Cerebral cortex (tissue), 2 donors: ENCODE measurements around a stretch of chr12.

DNA sequence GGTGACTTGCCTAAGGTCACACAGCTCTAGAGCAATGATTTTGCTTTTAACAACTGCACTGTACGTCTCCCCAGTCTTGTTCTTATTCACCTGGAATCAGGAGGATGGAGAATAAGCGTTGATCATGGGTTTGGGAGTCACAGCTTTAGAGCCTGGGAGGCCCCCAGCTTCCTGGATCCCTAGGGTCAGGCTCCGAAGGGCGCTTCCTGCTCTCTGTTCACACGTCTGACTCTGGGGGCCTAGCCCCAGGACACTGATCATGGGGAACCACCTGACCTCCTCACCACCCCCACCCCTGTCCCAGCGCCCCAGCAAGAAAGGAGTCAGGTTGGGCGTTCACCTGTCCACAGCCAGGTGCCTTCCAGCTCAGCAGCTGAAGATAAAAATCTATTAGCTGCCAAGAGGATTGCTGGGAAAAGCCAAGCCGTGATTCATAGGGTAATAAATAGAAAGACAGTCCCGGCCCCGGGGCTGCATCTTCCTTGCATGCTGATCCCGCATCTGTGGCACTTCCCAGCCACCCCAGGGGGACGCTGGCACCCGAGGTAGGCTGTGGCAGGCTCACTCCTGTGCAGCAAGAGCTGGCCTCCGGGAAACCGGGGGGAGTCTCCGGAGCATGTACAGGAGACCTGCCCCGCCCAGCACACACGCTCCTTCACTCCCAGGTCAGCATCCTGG is 70.1 kb upstream of the NCOR2 start:
- PRO-cap, 2 experiments, result no peak in any of the 2 experiments

DNA sequence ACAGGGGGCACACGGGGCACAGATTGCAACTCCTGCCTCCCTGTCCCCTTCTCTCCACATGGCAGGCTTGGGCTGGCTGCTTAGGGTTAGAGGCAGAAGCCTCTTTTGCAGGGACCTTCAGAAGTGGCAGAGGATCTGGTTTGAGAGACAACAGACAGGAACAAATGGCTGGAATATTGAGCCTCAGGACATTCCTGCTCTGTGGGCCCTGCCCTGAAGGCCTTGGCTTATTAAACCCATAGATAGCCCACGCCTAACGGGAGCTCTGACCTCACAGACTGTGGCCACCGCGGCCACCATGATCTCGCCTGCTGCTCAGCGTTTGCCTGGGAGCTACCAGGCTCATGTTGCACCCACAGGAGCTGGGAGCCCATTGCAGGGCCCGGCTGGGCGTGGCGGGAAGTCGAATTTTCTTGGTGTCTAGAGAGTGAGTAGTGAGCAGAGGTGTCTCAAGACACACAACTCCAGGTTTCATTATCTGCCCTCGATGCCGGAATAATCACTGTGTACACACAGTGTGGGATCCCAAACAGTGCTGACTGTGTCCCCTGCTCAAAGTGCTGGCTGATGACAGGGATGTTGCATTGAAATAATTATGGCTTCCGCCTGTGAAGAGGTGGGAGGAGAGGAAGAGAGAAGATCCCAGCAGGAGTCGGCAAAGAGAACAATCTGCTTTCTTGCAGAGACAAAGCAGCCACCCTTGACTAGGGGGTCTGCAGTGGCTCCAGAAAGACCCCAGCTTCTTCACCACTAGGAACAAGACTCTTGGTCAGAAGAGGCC is 148.1 kb upstream of the NCOR2 start:
- PRO-cap, 2 experiments, result no peak in any of the 2 experiments

- PRO-cap, 2 experiments, result no peak in any of the 2 experiments
Observed at GRCh38 chr12:124735642-124736357, 127.9 kb downstream of the SCARB1 start.

GRCh38 chr12:124766732-124767160 is 96.9 kb downstream of the SCARB1 start:
- PRO-cap, 2 experiments, result no peak in any of the 2 experiments

DNA sequence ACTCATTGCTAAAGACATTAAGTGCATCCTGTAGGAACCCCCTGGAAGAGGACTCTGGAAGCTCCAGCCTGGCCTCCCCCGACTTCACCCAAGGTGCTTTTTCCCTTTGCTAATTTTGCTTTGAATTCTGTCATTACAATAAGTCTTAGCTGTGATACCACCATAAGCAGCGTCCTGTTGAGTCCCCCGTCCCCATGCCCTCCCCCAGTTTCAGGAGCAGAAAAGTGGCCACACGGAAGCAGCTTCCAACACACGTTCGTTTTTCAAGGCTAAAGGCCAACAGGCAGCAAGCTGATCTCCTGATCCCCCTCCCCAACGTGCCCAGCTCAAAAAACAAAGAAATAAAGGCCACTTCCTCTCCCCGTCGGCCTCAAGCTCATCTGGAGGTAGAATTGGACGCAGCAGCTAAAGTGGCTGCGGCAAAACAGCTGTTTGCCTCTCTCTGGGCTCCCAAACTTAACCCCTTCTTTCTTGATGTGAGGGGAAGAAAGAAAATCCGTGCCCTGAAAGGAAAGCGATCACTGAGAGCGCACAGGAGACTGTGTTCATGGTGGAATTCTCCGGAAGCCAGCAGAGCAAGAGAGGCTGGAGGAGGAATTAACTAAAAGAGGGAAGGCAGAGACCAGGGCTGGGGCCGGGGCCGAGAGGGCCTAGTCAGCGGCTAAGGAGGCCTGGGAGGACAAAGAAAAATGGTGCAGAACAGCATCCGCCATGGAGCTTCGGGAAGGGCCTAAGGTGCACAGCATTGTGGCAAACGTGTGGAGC is 66.3 kb downstream of the SCARB1 start:
- PRO-cap, 2 experiments, result no peak in any of the 2 experiments

DNA sequence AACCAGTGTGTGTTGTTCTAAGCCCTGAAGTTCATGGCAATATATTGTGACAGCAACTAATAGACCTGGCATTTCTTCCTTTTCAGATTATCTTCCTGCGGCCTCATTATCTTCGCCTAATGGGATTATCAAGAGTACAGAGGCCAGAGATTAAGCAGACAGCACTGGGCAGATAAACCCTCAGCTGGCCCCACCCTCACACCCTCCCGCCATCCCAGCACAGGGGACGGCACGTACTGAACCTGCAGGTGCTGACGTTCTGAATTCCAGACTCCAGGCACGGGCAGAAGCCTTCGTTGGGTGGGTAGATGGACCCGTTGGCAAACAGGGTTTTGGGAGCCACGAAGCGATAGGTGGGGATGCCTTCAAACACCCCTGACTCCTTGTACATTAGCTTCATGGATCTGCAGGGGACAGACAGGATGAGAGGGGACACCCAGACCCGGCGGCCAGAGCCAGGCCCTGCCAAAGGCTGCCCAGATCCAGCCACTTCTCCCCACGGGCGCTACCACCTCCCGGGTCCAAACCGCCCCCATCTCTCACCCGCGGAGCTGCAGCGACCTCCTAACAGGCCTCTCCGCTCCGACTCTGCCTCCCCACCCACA is 56.0 kb downstream of the SCARB1 start:
- PRO-cap, 2 experiments, result no peak in any of the 2 experiments

DNA sequence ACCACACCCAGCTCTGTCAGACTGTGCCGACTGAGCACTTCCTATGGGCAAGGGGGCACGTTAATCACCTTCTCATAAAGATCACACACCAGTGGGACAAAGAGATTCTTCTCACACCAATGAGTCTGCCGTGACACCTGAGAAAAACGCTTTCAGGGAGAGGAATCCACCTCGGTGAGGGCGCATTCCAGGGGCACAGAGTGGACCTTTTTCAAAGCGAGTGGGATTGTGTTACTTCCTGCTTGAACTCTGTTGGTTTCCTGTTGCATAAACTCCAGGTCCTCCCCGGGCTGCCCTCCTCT is 17.5 kb upstream of the SCARB1 start:
- PRO-cap, 2 experiments, result no peak in any of the 2 experiments

DNA sequence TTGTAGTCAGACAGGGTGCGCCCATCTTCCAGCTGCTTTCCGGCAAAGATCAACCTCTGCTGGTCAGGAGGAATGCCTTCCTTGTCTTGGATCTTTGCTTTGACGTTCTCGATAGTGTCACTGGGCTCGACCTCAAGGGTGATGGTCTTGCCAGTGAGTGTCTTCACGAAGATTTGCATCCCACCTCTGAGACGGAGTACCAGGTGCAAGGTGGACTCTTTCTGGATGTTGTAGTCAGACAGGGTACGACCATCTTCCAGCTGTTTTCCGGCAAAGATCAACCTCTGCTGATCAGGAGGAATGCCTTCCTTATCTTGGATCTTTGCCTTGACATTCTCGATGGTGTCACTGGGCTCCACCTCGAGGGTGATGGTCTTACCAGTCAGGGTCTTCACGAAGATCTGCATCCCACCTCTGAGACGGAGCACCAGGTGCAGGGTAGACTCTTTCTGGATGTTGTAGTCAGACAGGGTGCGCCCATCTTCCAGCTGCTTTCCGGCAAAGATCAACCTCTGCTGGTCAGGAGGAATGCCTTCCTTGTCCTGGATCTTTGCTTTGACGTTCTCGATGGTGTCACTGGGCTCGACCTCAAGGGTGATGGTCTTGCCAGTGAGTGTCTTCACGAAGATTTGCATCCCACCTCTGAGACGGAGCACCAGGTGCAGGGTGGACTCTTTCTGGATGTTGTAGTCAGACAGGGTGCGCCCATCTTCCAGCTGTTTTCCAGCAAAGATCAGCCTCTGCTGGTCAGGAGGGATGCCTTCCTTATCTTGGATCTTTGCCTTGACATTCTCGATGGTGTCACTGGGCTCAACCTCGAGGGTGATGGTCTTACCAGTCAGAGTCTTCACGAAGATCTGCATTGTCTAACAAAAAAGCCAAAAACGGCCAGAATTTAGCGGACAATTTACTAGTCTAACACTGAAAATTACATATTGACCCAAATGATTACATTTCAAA is 1.3 kb downstream of the UBC start:
- PRO-cap, 2 experiments, result no peak in any of the 2 experiments

DNA sequence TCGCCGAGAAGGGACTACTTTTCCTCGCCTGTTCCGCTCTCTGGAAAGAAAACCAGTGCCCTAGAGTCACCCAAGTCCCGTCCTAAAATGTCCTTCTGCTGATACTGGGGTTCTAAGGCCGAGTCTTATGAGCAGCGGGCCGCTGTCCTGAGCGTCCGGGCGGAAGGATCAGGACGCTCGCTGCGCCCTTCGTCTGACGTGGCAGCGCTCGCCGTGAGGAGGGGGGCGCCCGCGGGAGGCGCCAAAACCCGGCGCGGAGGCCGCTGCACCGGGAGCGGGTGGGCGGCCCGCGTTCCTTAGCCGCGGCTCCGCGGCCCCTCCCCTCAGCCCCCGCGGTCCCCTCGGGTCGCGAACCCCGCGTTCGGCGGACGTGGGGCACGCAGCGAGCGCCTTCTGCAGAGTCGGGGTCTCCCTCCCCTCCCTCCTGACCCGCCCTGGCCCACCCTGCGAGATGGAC is 301 bp upstream of the UBC start:
- PRO-cap, 2 experiments, result peak in 1 of 2 experiments; most common plus-strand start position 244 of the sequence (in 1)

DNA sequence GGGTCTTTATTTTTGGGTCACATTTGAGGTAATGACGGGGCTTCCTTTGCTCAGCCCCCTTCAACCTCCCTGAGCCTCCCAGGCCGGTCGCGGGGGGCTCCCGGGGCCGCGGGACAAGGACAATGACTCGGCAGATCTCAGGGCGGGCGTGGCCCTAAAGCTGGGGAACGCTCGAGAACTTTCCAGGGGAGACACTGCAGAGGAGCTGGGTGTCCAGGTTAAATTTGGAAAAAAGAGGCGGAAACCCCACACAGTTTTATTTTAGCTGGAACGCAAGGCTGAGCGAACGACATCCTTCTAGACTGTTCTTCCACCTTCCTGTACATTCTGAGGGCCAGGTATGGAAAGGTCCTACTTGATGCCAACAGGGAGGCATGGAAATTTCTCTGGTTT is 726 bp upstream of the UBC start:
- PRO-cap, 2 experiments, result peak in 1 of 2 experiments; most common plus-strand start position 221 of the sequence (in 1); most common minus-strand start position 124 of the sequence (in 1)

- PRO-cap, 2 experiments, result no peak in any of the 2 experiments
Observed at GRCh38 chr12:124938399-124939047, 24.1 kb upstream of the UBC start.

DNA sequence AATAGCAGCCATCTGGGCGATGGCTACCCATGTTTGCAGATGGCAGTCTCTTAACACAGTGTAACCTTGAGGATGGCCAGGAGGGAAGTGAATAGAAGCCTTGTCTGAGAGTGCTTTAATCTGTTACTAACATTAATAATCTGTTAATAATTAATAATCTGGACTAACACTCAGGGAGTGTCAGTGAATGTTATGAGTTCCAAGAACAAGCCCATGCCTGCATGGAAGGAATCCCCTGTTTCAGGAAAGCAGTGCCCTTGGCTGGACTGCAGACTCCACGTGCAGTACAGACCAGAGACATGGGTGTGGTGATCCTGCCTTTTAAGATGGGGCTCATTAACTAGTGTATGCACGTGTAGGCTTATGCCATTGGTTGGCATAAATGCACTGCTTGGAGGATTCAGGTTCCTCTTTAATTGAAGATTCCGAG is 35.9 kb downstream of the AACS start:
- PRO-cap, 2 experiments, result no peak in any of the 2 experiments

DNA sequence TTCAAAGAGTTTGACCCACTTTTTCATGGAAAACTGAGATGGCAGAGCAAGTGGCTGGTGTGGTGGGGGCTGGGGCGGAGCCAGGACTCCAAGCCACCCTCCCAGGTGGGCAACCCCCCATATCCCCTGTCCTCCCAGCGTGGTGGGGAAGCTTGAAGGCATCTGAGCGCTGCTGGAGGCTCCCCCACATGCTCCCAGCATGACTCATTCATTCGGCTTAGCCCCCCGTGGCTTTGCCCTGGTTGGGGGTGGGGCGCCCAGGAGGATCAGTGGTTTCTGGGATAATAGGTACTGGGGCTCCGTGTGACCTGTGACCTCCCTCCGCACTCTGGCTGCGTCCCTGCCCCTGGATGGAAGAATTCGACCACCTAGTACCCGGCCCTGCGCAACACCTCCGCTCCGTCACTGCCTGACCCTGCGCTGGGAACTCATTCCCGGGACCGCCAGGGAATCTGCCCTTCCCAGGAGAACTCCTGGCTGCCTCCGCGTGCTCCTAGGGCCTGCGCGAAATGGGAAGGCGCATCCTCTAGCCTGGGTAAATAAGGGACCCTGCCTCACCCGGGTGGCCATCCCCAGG is 887 bp upstream of the TMEM132B start:
- PRO-cap, 2 experiments, result no peak in any of the 2 experiments

DNA sequence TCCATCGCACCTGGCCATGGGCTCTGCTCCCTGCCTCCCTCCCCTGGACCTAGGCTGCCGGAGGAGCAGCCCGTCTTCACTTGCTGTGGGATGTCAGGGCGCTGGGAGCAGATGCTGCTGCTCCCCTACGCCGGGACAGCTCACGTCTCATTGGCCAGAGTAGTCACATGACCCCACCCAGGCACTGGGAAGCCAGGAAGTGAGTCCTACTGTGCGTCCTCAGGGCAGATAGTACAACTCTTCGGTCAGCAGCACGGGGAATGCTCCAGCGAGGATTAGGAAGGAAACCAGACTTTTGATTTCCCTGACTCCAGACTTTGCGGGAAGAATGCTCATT is 94.3 kb downstream of the TMEM132B start:
- PRO-cap, 2 experiments, result no peak in any of the 2 experiments

GRCh38 chr12:125330805-125331325 is 144.7 kb downstream of the TMEM132B start:
- PRO-cap, 2 experiments, result peak in 1 of 2 experiments; most common plus-strand start chr12:125331162 (in 1)

DNA sequence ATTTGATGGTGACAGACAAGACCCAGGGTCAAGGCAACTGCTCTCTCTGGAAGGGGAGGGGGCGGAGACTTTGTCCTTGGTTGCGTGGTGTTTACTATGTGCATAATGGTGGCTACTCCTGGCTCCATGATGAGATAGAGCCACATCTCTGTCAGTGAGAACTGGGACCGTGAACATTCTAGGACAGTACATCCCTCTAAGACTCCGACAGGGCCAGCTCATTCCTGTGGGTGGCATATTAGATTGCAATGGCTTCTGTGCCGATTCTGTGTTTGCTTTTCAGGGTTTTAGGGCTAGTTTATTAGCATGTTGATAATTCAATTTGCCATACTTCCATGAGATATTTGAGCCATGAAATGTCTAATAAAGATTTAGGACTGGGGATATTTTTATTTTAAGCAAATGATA is 662.1 kb downstream of the TMEM132B start:
- PRO-cap, 2 experiments, result no peak in any of the 2 experiments

DNA sequence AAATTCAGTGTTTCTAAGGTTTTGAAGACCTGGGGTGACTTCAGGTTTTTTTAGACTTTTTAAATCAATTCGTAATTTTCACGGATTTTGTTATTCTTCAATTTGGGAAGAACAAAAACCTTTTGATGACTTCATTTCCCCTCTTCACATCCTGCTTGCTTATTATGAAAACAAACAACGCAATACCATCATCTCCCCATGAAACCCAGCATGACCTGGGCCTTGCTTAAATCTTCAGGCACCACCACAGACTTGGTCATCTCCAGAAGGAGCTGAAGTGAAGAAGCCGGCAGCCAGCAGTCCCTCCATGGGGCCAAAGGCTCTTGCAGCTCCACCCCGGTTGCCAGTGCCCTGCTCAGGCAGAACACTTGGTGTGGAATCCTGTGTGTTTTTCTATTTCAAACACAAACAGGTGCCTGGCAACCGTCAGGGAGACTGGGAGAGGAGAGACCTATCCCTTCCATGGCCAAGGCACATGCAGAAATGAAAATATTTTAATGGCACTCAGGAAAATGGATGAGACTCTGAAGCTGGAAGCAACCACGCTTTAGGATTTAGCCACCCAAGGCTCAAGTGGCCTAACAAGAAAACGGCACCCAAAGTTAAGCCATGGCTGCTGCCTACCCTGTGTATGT is 982.9 kb upstream of the TMEM132C start:
- PRO-cap, 2 experiments, result no peak in any of the 2 experiments

DNA sequence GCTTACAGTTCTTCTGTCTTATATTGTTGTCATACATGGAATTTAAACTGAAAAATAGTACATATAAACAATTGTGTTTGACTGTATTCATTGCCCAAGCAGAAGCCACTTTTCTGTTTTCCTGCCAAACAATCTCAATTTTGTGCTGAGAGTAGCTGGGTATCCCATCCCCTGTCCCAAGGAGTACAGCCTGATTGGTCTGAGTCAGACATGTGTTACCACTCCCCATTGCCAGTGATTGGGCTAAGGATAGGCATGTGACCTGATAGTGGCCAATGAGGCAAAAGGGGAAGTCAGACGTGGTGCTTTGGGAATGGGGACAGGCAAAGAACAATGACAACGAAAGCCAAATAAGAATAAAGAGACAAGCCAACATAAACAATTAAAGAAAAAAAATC is 626.9 kb upstream of the TMEM132C start:
- PRO-cap, 2 experiments, result no peak in any of the 2 experiments

- PRO-cap, 2 experiments, result no peak in any of the 2 experiments
Observed at GRCh38 chr12:127898571-127899005, 368.4 kb upstream of the TMEM132C start.

DNA sequence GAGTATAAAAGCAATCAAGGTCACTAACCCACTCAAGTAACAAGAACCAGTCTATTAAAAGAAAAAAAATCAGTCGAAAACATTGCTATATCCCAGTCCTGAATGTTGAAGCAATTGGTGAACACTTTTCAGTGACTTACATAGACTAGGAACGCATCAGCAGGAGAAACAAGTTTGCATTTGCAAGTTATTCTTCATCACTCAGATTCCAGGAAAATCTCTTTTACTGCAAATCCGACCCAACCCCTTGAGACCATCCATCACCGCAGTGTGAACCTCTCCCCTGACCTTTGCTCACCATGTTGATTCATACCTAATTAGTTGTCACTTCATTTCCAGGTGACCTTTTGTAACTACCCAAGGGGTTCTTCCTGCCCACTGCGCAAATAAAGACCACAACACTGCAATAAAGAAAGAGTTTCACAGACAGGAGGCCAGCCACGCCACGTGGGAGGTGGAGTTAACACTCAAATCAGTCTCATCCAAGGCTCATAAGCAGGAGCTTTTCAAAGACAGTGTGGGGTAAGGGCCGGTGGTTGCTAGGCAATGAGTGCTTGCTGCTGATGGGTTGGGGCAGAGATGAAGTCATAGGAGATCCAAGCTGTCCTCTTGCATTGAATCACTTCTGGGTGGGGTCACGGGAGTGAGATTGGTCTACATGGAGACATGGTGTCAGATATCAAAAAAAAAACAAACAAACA is 241.3 kb upstream of the TMEM132C start:
- PRO-cap, 2 experiments, result no peak in any of the 2 experiments